ENCODE results near the gene LAMTOR2.

DNA sequence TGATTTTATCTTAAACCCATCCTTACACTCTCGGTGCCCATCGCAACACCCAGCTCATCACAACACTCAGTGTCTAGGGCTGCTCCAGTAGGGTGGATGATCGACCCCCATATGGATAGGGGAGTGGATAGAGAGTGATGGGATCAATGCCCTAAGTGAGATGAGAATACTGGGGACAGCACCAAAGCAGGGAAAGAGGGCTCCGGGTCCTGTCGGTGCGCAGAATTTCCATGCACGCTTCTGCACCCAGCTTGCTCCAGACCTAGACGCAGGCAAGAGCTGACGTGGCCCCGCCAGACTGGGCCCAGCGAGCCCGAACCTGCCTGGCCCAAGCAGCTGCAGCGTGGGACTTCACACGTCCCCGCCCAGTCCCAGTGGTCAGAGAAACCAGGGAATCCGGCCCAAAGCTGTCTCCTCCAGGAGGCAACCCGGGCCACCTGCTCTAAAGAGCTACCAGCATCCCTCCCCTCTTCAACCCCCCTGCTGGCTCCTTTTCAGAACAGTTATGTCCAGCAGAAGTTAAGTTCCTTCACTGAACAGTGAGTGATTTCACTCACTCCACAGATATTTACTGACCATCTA is 2.3 kb upstream of the EFNA1 start:
- PRO-cap: no peak

DNA sequence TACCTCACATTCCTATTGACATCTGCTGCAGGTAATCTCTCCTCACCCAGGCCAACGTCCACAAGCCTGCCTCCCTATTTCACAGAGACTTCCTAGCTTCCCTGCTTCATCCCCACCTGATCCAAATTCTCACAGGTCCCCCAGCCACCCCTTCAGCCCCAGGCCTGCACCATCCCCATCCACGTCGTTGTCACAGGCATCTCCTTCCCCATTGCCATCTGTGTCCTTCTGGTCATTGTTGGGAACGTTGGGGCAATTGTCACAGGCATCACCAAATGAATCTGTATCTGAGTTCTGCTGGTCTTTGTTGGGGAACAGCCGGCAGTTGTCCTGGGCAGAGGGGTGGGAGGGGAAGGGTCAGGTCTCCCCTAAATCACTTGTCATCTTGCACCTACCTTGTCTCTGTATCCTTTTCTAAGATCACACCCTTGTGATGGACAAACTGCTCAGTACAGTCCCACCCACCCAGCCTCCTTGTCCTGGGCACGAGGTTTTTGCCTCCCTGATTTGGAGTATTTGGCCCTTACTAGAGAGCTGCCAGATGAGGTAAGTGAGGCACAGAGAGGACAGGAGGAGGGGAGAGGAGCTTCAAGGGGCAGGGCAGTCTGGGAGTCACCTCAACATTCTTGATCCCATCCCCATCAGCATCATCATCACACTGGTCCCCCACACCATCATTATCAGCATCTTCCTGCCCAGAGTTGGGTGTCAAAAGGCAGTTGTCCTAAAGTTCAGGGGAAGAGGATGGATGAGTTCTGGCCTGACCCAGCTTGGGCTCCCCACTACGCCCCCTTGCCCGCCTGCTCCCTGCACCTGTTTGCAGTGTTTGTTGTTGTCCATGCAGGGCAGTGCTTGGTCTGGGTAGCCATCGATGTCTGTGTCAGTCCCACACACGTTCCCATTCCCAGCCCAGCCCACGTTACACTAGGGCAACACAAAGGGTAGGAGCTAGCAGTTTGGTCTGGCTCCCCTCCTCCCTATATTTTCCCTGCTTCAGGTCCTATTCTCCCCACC is 7.1 kb downstream of the THBS3 start:
- PRO-cap: no peak

DNA sequence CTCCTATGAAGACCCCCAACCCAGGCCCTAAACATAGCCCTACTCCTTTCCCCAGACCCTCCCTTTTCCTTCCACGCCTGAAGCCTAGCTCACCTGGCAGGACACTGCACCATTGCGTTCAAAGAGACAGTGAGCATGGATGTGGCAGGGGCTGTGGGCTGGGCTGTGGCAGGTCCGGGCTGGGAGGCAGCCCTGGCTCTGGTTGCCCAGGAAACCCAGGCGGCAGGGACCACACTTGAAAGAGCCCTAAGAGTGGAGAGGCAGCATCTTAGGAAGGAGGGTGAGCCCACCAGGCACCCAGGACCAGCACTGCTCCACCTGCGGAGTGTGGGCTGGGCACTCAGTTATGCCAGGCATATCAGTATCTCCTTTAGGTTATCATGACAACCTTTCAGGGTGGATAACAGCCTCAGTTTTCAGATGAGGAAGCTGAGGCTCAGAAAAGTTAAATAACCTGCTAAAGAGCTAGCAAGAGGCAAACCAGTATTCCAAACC is 6.3 kb downstream of the THBS3 start:
- PRO-cap: no peak

DNA sequence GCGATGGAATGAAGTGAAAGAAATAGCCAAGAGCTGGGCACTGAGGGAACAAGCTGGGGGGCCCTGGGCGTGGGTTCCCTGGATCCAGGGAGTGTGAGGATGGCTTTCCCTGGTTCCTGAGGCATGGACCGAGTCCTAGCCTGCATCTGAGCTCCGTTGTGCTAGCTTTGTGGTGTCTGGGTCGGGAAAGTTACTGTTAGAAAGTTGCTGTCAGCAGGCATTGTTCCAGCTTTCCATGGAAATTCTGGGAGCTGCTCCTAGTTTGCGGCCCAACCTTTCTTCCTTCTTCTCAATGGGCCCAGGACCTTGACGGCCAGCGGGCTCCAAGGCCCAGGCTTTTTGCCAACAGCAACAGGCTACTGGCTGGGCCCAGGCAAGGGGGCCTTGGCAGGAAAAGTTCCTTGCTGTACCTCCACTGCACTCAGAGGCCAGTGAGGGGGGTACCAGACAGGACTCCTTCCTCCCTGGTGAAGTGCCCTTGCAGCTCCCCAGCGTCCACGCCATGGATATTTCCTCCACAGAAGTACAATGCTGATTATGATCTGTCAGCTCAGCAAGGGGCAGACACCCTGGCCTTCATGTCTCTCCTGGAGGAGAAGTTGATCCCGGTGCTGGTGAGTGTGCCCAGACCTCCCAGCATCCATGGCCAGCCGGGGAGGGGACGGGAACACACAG is 8.7 kb downstream of the GBA1 start:
- PRO-cap: no peak

DNA sequence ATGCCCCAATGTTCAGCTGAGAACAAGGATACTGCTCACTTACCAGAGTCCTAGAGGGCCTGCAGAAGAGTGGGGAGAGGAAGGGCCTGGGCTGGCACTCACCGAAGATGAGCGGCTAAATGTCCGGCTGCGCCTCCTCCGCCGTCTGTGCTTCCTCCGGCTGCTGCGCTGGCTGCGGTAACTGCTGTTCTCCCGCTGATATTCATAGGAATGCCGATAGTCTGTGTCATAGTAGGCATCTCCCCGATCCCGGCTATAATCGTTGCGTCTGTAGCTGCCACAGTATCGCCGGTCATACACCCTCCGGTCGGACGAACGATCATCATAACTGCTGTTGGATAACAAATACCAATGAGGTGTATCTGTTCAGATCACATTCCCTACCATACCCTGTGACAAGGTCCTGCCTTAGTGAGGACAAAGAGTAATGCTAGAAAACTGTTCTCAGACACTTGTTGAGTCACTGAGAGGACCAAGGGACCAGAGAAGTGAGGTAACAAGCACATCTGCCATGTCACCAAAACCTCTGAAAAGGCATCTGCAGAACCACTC is 3.8 kb downstream of the CLK2 start:
- PRO-cap: no peak

DNA sequence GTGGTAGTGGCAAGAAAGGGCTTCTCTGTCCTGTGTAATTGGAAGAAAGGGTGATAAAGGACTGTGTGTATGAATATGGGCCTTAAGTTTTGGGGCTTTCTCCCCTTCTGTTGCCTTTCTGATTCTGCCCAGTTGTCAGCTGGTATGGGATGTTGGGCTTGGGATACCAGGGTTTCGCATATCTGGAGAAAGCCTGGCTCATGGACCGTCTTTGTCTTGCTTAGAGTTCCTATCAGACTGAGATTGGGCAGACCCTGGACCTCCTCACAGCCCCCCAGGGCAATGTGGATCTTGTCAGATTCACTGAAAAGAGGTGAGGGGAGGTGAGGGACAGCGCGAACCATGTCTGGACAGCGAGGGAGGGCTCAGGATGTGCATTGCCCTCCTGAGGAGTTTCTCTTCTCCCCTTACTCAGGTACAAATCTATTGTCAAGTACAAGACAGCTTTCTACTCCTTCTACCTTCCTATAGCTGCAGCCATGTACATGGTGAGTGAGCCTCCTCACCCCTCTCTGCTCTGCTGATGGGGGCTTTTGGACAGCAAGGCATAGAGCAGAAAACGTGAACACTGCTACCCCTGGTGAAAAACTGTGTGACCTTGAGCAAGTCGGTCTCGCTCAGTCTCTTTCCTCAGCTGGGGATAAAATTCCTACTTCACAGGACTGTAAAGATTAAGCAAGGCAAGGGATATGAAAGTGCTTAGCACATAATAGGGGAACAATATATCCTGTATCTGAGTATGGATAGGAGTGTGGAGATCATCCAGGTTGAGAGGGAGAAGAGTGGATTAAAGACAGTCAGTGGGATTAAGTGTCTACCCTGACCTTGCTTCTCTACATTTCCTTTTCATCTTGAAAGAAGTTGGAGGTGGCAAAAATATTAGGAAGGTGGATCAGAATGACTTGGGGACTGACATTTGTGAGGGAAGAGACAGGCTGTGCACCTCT is 2.0 kb upstream of the RUSC1 start:
- PRO-cap: no peak

- PRO-cap: no peak
Measured at GRCh38 chr1:155335562-155336078, 14.9 kb downstream of the RUSC1 start.

GRCh38 chr1:155336817-155337965 is 16.5 kb downstream of the RUSC1 start:
- PRO-cap: no peak

- PRO-cap: no peak
Measured at GRCh38 chr1:155895360-155895714, 15.8 kb downstream of the RIT1 start.

GRCh38 chr1:155974412-155975505 is 3.6 kb downstream of the ARHGEF2 start:
- PRO-cap: no peak

DNA sequence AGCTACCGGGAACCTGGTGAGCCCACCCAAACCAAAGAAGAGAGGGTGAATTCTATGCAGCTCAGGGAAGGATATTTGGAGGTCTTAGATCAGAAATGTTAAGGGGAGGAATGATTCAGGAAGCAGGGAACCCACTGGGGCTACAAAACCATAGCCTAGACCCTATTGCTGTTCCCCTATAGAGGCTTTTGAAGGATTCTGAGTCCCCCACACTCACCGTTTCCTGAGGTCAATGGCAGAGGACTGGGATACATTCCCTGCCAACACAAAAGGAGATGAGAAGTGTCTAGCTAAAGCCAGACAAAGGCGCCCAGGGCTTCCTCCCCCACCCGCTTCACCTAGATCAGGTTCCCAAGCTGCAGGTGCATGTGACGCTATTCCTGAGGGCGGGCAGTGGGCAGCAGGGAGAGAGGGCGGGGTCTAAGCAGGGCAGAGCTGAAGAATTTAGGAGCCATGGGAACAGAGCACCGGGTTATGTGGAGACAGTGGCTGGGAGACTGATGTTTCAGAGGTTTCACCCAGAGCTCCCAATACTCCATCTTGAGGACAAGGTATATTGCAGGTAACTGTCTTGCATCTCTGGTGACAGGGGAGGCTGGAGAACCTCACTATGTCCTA is 5.9 kb upstream of the ARHGEF2 start:
- PRO-cap: no peak

DNA sequence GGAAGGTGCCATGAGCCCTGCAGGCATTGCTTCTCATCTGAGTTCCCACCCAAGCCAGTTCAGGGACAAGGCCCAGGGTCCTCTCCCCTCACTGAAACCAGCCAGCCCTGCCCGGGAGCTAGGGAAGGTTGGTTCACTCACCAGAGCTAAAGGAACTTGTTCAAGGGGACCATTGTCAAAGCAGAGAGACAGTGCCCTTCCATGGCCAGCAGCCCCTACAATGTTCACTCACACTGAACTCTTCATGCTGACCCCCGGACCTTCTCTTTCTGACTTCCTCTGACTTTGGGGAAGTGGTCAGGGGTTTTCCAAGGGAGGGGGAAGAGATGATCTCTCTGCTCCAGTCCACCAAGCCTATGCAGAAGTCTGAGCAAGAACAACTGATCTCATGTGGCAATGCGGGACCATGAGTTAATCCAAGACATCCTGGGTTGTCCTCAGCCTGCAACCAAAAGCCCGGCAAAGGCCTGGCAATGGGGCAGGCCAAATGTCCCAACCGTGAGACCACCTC is 11.6 kb upstream of the ARHGEF2 start:
- PRO-cap: no peak

GRCh38 chr1:156001004-156001579 is 19.7 kb downstream of the SSR2 start:
- PRO-cap: no peak

DNA sequence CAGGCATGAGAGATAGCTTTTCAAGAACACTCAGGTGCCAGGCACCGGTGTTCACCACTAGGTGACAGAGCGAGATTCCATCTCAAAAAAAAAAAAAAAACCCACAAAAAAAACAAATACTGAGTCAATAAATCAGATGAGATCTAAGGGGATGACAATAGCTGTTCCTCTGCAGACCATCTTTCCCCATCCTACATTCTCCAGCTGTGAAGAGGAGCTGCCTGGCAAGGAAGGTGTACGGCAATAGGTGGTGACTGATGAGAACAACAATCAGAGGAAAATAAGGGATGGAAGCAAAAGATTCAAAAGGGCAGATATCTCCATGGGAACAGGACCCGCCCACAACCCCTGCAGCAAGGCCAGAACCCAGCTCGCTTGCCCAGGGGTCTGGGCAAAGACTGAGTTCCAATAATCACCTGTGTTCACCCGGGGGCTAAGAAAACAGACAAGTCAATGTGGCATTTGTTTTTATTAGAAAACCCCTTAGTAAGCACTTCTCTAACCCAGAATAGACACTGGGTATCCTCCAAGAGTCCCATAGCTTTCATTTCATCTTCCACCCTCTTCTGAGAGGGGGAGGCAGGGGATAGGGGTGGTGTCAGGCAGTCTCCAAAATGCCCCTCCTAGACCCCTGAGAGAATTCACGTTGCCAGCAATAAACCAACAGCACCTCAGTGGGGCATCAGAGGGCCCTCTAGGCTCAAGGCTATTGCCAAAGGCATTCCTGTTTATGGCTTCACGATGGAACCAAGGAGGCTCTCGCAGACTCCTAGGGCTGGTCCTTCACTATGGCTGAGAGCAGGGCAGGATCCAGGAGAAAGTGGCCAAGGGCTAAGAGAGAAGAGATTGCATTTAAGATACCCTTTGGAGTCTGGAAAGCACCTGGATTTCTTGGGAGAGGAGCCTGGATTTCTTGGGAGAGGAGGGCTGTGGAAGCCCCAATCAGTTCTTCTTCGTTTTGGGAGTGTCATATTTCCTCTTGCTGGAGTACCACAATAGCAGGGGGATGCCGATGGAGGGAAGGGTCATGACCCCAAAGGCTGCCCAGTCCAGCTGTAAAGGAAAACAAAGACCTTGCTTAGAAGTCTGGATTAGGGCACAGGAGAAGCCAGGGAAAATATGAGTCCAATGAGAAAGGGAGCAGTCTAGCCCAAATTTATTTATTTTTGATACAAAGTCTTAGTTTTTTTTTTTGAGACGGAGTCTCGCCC is 11.7 kb downstream of the SSR2 start:
- PRO-cap: no peak

GRCh38 chr1:156011192-156011445 is 9.6 kb downstream of the SSR2 start:
- PRO-cap: no peak

DNA sequence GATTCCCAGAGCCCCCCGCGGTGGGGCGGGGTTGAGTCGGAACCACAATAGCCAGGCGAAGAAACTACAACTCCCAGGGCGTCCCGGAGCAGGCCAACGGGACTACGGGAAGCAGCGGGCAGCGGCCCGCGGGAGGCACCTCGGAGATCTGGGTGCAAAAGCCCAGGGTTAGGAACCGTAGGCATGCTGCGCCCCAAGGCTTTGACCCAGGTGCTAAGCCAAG is at the start of gene LAMTOR2:
TSS of gene LAMTOR2 (plus strand) at position 76 of the 223 bp plus-strand sequence.
- PRO-cap: bidirectional peak, plus-strand start at position 96 of the sequence, minus-strand start outside the sequence

DNA sequence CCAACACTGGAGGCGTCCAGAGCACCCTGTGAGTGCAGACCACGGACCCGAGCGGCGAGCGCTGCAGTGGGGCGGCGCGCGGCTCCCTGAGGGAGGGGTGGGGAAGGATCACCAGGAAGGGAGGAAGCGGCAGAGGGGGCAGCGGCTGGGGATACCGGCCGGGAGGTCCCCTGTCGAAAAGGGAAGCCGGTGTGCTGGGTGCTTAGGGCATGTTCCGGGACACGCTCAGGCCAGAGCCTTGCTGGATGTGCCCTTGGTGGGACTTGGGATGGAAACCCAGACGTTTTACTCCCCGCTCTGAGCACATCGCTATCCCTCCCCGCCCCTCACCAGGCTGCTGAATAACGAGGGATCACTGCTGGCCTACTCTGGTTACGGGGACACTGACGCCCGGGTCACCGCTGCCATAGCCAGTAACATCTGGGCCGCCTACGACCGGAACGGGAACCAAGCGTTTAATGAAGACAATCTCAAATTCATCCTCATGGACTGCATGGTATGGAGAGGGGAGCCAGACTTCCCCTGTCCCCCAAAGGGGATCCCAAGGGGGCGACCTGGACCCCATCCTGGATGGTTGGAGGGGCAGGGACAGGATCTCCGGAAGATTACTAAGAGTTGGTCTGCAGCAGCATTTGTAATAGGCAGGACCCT is 473 bp downstream of the LAMTOR2 start:
- PRO-cap: no peak

GRCh38 chr1:156075182-156075560 is 7.1 kb downstream of the MEX3A start:
- PRO-cap: no peak

DNA sequence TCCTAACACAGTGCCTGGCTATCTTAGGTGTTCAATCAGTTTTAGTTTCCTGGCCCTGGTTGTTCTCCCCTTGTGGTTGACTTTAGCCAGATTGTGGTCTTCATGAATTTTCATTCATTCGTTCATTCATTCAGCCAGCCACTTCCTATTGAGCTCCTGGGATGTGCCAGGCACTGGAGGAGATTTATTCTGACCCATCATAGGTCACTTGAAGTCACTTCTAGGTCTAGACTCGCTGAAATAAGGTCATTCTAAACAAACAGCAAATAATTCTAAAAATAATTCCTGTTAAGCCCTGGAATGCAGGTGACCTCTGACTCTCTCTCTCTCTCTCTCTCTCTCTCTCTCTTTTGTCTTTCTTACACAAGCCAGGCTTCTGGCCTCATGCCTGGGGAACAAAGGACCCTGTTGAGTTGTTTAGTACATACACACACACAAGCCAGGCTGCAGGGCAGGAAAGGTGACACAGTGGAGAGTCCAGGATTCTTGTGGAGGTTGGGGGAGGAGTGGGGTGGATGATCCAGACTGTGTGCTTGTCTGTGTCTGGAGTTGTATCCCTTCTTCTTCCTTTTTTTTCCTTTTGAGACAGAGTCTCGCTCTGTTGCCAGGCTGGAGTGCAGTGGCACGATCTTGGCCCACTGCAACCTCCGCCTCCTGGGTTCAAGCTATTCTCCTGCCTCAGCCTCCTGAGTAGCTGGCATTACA is 4.0 kb upstream of the MEX3A start:
- PRO-cap: no peak

DNA sequence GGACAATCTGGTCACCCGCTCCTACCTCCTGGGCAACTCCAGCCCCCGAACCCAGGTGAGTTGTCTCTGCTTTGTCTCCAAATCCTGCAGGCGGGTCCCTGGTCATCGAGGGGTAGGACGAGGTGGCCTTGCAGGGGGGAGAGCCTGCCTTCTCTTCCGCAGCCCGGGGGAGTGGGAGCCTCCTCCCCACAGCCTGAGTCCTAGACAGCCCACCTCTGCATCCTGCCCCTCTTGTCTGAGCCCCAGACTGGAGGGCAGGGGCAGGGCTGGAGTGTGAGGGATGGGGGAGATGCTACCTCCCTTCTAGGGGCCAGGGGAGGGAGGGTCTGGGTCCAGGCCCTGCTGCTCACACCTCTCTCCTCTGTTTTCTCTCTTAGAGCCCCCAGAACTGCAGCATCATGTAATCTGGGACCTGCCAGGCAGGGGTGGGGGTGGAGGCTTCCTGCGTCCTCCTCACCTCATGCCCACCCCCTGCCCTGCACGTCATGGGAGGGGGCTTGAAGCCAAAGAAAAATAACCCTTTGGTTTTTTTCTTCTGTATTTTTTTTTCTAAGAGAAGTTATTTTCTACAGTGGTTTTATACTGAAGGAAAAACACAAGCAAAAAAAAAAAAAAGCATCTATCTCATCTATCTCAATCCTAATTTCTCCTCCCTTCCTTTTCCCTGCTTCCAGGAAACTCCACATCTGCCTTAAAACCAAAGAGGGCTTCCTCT is 14.5 kb upstream of the SEMA4A start:
- PRO-cap: no peak

Data from REH cell (cell line).